Airway epithelial cell (primary cell): ENCODE measurements around a stretch of chr3.

- RAMPAGE, long total RNA: no peak
Measured at GRCh38 chr3:71319583-71320285, 263.8 kb downstream of the FOXP1 start.

DNA sequence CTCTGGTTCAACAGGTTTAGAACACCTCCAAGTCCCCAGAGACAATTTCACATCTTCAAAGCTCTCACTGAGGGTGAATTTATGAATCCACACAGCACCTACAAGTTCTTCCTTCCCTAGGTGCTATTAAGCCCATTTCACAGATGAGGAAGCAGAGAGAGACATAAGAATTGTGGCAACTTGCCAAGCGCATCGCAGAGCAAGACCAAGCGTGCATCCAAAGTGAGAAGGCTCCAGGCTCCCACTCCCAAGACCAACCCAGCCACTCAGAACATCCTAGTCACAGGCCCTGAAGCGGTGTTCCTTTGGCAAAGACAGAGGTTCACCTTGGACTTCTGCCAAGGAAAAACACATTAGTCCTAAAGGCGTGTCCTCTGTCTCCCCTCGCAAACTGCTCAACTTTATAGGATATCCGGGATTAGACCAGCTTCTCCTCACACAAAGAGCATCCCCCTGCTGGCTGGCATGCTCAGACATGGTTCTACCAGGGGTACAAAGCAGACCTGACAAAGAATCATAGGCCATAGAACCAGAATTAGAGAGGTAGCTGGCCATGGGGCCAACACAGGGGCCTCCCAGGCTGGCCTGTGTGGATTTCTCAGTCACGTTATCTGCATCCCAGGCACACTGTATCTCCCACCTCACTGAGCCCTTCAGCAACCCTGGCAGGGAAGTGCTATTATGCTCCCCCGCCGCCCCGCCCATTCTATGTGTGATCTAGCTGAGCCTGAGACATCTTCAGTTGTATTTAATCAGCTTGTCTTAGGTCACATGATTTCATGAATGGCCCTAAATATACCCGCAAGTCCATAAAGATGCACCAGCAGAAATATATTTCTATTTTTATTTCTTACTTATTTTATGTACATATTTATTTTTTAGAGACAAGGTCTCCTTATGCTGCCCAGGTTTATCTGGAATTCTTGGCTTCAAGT lies 160.2 kb downstream of the FOXP1 start:
- RAMPAGE, long total RNA: no peak

DNA sequence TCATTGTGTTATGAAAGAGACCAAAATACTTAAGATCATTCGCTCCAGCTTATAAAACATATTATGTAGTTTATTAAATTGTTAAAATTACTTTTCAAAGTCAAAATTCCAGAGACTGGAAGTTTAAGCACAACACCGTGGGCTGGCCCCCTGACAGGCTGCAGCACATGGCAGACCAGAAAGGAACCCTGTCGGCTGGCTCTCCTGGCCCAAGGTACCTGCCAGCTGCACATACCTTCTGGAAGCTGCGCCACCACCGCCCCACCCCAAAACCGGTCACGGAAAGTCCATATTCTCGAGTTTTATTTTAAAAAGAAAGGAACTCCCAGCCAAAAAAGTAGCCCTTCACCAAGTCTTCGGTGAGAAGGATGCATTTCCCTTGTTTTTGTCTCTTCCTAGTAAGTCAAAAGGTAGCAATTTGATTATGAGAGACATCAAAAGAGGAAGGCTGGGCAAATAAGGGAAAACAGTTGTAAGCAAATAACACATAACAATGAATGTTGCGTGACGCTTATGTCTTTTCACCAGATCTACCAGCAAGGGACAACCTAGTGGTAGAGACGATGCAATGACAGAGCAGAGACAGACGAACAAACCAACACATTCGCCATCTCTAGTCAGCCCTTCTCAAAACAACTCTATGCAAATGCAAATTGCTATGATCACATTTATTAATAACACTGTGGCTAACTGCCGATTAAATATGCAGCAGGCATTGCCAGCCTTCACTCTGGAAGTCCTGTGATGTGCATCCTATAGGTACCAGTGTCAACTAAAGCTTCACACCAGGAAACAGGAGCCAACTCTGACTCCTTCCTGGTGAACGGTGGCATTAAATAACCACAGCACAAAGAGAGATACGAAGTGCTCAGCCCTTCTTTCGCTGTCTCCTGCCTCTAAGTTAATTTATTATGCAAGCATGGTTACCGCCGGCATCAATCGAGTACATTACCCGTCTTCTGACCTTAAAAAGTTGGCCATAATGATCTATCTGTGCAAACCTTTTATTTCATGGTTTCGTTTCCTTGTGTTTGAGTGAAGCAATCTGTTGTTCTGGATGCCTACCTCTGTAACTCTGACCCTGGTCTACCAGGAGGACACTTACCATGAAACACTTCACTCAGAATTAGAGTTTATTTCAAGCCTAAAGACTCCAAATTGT lies 94.3 kb downstream of the FOXP1 start:
- RAMPAGE, long total RNA: no peak

- RAMPAGE, long total RNA: no peak
Measured at GRCh38 chr3:71490456-71491241, 92.9 kb downstream of the FOXP1 start.

- RAMPAGE, long total RNA: no peak
Measured at GRCh38 chr3:71579836-71580459, 3.6 kb downstream of the FOXP1 start.

DNA sequence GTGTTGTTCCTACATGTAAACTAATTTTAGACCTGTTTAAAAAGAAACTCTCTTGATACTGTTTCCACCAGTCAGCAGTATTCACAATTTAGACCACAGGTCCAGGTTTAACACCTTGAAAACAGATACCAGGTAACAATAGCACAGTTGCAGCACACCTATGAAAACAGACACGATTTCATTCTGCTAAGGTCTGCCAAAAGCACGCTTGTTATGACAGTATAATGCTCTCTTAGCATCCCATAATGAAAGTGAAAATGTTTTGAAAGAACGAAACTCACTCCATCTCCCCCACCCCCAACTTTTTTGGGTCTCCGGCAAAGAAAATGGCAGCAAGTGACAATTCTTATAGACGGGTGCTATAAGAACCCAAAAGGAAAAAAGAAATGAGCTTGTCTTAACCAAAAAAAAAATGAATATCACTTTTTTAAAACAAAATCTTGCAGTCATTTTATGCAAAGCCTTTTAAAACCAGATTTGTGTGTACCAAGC lies 1.6 kb downstream of the EIF4E3 start:
- RAMPAGE, long total RNA: no peak

DNA sequence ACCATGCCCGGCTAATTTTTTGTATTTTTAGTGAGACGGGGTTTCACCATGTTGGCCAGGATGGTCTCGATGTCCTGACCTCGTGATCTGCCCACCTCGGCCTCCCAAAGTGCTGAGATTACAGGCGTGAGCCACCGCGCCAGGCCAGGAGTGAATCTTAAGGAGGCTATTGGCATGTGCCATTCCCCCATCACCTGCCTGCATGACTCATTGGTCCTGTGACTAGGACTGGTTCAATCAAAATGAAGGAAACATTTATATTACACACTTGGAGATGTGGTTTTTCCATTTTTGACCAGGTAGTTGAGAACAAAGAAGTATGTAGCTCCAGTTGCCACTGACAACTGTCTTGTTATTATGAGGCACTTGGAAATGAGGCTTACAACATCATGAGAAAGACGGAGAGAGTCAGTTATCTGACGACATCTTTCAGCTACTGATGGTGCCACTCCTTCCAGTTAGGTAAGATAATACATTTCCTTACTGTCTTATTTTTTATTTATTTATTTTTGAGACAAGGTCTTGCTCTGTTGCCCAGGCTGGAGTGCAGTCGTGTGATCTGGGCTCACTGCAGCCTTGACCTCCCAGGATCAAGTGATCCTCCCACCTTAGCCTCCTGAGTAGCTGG lies 21.7 kb upstream of the PROK2 start:
- RAMPAGE, long total RNA: no peak

GRCh38 chr3:72031432-72031884 lies 246.5 kb upstream of the PROK2 start:
- RAMPAGE, long total RNA: no peak

DNA sequence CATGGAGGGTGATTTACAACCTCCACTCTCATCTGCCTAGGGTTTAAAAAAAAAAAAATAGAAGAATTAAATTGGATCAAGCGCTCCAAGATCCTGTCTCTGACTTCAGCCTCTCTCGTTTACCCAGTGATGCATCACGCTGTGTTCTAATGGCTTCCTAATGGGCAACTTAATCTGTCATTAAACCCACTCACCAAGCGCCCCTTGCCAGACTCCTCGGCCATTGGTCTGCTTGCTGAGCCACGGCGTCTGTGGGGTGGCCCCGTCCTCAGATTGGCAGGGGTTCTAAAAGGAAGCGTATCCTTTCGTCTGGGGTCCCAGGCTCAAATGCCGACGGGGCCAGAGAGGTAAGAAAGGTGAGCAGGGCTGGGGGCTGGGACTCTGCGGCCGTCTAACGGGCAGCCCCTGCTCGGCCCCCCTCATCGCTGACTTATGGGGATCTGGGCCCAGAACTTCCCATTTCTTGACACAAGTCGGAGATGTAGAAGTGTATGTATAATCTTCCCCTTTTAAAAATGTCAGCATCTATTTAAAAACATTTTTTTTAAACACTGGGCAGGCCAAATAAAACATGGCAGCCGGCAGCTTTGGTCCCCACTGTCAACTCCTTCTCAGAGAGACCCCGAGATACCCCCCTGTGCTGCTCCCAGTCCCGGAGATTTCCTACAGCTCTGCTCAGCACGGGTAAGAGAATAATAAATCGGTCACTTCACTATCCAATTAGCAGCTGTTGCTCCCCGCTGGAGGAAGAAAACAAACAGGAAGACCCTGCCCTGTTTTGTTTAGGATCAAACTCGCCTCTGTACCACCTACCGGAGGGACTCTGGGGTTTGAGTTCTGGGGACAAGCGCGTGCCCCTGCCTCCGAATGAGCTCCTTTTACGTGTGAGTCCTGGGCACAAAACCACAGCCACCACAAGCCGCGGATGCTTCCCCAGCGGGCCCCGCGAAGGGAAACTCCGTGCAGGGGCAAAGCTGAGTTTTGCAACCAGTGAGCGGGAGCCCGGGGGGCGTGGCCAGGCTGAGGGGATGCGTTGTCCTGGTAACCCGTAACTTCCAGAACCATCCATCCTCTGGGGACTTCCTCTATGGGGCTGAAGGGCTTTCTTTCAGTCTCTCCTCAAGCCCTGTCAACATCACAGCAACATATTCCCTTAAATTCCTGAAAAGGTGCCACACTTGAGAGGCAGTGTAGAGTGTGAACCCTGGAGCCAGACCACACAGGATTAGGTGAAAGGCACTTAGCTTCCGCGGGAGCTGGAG lies 315.5 kb upstream of the PROK2 start:
- RAMPAGE, long total RNA: no peak

DNA sequence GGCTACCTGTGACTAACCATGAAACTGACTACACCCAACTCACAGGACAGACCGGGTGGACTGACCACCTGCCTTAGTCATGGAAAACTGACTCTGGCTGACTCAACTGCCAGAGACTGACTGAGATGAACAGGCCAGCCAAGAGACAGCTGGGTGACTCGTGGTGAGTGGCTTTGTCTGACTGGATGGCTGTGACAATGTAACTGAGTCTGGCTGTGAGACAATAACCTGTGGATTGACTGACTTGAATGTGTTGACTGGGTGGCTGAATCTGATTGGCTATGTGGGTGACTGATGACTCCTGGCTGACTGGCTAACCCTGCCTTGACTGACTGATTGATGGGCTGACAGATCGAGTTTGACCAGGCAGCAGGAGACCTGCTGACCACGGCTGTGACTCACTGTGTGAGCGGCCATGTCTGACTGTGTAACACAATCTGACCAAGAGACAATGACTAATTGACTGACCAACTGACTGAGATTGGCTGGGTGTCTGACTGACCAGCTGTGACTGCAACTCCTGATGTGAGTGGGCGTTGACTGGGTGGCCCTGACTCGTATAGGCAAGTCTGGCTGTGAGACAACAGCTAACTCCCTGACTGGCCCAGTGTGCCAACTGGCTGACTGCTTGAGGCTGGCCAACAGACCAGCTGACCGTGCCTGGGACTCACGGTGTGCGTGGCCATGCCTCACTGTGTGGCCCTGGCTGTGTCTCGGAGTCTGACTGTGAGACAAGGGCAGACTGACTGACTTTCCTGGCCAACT lies 509.2 kb downstream of the SHQ1 start:
- RAMPAGE, long total RNA: no peak

DNA sequence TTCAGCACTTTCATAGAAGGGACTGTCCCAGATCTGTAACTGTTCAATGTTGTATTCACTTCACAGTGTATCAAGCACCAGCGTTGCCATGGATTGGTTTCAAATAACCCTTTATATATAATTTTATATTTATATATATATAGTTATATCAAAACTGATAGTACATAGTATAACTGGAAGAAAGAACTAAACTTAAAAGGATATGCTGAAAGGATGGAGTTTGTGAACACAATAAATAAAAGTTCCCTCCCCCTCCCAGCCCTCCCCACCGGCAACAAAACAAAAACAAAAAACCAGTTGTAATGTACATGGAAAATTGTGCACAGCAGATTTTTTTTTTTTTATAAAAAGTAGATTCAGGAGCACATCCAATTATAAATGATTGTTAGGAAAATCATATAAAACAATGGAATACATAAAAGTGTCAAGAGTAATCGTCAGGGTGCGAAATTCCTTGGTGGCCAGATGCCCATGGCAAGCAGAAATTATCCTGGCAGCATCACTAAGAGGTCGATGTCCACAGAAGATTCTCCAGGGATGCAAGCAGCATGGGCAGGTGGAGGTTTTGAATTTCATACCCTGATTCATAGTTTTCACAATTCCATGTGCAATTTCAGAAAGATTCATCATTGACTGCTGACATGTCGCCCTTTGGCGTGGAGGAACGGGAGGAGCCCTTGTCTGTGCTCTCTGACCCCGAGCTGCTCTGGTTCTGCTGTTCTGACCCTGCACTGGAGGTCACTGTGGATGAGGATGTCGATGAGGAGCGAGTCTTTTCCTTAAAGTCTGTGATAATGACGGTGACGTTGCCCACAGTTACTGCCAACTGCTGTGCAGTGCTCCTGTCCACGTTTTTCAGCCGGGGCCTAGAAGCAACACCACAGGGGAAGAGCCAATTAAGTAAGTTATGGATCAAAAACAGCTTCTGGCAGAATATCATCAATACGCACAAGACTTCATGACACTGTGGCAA lies 470.2 kb downstream of the SHQ1 start:
- RAMPAGE, long total RNA: no peak

DNA sequence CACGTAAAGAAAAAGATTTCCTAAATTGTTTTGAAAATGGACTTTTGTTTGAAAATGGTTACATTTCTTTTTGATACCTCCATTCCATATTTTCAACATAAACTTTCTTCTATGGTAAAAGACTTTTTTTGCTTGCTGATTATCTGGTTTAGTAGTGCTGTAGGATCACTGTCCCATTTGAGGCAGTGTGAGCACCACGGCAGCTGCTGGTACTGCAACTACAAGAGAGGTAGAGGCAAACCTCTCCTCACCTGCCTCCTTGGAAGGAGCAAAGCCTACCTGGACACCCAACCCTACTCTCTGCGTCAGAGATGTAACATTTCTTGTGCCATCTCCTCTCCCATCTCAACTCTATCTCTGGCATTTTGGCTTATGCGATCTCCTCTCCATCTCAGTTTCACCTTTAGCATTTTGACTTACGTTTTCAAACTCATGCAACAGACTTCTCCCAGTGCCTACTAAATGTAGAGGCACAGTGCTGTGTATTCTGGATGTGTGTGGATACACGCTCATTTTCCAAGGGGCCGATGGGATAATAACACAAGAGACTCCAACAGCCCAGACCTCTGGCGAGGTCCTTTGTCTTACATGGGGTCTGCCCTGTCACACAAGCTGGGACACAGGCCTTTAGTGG lies 460.0 kb downstream of the SHQ1 start:
- RAMPAGE, long total RNA: no peak

DNA sequence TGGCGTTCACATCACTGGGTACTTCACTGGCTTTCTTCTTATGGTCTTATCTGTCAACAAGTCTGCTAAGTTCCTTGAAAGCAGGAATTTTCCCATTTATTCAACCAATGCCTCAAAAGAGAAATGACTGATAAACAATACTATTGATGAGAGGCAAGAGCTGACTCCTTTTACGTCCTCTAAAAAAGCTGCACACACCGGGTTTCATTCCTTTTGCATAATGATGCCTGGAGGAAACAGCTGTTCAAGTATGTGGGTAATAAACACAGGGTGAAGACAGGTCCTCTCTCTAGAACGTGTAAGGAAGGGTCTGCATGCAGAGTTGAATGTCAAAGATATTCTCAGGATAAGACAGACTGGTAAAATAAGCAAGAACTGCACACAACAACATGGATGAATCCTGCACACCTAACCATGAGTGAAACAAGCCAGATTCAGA lies 408.7 kb downstream of the SHQ1 start:
- RAMPAGE, long total RNA: no peak

GRCh38 chr3:72441015-72441640 lies 407.1 kb downstream of the SHQ1 start:
- RAMPAGE, long total RNA: no peak

GRCh38 chr3:72461975-72462319 lies 386.3 kb downstream of the SHQ1 start:
- RAMPAGE, long total RNA: no peak

DNA sequence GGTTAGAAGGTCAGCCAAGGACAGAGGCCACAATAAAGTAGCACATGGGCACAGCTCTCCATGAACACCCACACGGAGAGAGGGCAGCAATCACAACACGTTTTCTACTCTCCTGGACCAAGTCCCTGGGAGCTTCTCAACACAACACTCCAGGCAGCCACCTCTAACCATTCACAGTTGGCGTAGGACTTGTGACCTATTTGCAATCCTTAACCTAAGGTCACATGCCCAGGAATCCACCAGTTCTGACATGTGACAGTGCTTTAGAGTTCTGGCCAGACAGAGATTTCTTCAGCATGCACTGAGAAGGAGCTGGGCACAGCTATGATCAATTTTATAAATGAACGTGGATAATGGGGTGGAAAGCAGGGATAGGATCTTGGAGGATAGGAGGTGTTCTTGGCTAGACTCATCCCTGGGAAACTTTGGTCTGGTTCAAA lies 280.7 kb downstream of the SHQ1 start:
- RAMPAGE, long total RNA: no peak

DNA sequence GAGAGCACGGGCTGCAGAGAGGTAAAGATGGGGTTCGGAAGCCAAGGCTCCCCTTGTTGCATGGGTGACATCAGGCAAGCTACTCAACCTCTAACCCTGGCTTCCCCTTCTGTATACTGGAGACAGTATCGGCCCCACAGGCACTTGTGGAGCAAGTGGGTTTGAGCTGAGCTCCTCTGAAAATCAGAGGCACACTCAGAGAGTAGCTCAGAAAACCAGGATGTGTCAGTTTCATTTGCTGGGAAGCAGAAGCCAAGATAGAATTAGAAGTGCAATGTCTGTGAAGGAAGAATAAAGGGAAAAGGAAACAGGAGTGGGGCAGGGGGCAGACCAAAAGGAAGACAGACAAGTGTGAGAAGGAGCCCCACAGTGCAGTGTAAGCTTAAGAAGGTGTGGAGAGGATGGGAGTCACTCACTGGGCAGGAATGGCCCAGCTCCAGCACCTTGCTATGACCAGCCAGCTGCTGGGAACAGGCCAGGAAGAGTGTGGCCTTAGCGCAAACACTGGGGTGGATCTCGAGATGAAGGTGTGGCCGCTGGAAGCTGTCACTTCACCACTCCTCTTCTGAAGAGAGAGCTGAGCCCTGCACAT lies 108.7 kb downstream of the SHQ1 start:
- RAMPAGE, long total RNA: no peak

DNA sequence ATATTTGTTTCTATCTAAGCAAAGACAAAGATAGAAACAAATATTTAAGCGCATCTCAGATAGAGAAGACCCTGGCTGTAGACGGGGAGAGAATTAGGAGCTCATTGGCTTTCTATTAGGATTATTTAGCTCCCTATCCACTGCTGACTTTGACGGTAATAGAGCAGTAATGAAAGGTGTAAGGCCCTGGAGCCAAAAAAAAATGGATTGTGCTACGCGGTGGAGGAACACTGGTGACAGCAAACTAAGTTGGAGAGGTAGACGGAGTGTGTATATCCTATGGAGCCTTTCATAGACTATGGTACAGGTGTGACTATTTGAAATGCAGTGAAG lies 49.5 kb upstream of the PPP4R2 start:
- RAMPAGE, long total RNA: no peak

GRCh38 chr3:73563798-73564524 lies 60.8 kb downstream of the PDZRN3 start:
- RAMPAGE, long total RNA: no peak

DNA sequence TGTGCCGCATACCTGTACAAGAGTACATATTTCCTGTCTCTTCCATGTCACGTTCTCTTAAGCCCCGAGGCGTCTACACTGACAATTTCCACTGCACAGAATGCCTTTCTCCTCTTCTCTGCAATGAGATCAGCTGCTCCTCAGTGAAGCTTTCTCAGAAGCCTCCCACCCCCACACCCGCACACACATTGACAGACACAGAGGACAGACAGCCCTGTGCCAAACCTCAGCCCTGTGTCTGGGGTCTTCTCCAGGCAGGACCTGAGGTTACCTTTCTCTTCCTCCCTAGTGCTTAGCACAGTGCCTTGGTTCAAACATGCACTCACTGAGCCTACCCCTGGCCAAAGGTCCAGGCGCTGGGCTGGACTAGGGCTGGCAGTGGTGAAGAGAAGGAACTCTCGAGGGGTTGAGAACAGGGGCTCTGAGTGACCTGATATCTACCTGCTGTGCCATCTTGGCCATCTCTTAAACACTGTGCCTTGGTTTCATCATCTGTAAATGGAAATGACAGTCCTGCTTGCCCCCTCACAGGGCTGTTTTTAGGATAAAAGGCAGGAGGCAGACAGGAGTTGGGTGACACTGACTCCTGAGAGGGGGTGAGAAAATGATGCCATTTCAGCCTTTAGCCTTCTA lies 55.2 kb downstream of the PDZRN3 start:
- RAMPAGE, long total RNA: no peak